ENCODE measurements around a stretch of chr2.

GRCh38 chr2:37227657-37228004, 3.8 kb downstream of the CEBPZ start:
- PRO-cap = no peak

DNA sequence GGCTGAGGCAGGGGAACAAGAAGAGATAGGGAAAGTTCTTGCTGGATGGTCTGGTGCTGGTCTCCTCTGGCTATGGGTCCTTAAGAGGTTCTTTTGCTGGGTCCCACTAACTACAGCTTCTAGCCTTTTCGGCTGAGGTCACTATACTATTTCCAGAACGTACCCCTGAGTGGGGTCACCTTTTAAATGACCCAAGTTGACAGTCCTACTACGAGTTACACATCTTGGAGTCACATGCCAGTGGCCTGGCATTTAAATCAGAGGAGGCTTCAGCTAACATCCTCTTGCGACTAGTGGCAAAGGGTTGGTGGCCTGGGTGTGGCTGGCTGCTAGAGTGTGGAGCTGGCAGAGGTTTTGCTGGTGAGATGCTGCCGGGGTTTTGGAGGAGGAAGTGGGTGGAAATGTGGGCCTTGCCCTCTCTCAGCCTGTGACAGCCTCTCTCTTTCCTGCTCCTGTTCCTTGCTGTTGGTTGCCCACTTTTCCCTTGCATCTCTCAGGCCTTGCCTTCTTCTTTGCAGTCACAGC, 55.7 kb downstream of the CDC42EP3 start:
- PRO-cap = no peak

GRCh38 chr2:37645254-37646005, 26.0 kb downstream of the CDC42EP3 start:
- PRO-cap = no peak

DNA sequence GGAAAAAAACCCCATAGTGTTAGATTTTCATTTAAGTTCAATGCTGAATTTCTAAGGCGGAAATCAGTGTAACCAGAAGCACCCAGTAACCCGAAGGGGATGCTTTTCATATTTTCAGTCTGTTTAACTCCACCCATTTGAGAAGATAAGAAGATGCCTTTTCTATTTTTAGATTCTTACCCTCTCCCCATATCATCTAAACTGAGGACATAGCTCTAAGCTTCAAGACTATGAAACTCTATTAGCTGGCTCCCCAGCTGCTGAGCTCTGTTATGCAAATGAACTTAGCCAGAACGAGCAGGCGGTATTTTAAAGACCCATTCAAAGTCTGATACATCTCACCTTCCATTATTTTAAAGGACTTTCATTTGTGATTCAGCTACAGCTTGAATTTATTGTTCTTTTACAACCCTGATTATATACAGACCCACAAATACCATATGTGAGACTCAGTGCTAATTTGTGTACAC, 16.5 kb downstream of the CDC42EP3 start:
- PRO-cap = no peak

DNA sequence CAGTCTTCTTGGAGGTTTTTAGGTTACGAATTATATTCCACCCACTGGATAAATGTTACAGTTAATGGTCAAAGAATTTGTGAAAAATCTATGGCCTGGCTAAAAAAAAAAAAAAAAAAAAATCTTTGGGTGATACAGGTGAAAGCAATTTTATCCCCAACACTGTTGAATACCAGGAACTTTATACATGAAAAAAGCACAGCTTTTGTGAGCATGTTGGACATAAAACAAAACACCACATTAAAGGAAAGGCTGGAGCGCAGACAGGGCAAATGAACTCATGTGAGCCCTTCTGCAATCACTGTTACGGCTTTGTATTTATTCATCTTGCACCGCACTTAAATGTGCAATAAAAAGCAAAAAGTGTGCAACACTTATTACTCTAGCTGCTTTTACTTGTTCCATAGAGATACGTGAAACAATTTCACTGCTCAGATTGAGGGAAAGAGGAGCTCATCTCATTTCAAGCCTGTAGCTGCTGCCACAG, 2.3 kb downstream of the CDC42EP3 start:
- PRO-cap = no peak

DNA sequence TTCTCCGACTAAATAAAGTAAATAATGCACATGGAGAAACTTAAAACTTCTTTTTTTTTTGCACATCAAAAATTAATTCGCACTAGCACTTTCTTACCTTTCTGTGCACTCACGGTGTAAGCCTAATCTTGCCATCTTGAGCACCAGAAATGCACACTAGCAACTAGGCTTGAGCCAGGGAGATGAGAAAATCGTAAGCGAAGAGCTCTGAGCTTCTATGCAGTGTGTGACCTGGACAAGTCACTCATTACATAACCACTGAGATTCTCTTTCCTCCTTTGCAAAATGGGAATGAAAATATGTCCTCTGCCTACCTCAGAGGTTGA, 8.8 kb upstream of the RMDN2 start:
- PRO-cap = no peak

- PRO-cap = no peak
Measured at GRCh38 chr2:38347198-38347682, 29.8 kb downstream of the ATL2 start.

DNA sequence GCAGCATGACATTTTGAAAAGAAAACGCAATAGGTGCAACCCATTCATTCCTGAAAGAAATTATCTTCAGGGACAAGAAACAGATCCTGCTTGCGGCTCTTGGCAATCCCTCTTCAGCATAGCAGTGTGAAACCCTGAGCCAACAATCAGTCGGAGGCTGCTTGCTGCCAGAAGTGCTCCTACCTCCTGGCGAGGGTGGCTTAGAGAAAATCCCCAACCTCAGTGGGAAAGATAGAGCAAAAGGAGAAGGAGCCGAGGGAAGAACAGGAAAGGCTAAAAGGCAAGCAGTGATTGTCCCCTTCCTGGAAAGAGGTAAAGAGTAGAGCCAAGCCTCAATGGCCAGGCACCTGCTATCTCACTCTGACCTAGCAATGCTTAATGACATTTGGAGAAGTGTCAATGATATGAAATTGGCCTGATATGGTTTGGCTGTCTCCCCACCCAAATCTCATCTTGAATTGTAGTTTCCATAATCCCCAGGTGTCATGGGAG, 66.2 kb upstream of the ATL2 start:
- PRO-cap = bidirectional peak, plus-strand start at position 149 of the sequence, minus-strand start outside the sequence

GRCh38 chr2:38466377-38467434, 89.6 kb upstream of the ATL2 start:
- PRO-cap = no peak

GRCh38 chr2:38513602-38513938, 89.2 kb downstream of the HNRNPLL start:
- PRO-cap = no peak

- PRO-cap = no peak
Measured at GRCh38 chr2:38697426-38698069, 31.6 kb downstream of the GALM start.

DNA sequence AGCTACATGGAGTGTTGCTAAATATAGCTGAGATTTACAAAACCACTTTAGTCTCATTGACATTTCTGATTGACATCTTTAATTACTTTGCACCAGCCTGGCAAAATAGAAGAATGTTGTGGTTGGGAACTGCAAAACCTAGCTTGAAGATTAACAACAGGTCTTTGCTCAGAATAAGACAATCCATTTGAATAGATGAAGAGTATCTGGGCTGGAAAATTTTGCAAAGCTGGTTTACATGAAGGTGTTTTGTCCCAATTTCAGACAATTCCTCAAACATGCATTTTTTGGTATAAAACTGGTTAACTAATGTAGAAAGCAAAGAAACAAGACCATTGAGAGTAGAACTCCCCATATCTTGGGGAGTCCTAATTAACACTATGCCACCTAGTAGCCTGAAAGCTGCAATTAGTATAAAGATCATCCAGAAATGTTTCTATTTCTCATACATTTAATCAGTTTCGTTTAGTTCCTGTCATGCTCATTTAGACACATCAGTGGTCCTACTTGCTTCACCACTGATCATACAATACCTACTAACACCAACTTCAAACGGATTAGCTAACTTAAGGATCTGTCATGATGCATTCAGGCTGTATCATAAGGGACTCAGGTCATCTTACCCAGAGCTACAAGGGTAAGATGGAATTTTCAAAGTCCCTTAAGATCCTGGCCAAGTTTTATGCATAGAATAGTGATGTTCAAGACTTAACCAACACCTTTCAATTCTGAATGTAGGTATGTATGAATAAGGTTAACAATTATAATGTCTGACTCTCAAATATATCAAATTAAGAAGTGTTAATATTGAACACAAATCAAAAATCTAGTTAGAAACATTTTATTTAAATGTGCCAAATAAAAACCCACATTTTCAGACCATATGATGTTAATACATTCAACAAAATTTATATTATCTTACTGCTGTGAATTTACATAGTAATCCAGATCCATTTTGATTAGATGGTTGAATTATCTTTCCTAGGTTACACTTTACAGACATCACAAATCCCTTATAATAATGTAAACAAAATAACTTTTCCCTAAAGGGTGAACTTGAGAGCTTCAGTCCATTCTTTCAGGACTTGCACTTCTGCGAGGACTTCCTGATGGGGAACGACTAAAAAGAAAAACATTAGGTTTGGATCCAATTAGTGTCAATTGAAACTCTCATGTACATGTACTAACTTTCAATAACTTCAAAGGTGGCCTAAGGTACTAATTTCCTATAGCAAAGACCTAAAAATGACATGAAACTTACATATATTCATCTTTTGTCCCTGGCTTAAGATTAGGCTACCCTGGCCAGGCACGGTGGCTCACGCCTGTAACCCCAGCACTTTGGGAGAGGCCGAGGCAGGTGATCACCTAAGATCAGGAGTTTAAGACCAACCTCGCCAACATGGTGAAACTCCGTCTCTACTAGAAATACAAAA, 6.6 kb downstream of the SRSF7 start:
- PRO-cap = no peak

DNA sequence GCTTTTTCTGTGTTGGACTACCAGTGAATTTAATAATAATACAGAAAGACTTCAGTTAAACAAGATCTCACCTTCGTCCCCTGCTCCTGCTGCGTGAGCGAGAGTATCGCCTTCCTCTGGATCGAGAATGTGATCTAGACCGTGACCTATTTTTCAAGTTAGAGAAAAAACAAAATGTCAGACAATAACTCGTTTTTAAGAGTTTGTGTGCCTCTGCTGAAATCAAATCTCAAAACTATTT, 2.7 kb downstream of the SRSF7 start:
- PRO-cap = no peak

- PRO-cap = no peak
Measured at GRCh38 chr2:38778300-38778931, 406 bp downstream of the GEMIN6 start.

DNA sequence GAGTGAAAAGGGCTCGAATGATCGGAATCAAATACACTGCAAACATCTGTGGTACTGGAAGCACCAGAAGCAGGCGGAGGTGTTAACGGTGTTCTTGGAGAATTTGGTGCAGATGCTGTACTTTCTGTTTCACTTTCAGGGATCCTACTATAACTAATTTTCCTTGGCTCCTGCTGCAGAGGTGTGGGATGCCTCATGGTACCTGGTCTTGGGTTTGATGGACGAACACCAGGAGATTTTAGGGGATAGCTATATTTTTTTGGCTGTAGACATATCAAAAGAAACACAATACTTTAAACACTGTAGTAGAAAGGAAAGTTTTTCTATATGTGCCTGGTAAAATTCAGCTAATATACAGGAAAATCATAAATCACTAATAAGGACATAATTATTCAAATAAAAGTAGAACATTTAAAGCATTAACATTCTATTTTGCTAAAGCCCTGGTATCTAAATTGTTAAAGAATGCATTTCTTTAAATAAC, 105.5 kb downstream of the ARHGEF33 start:
- PRO-cap = no peak

DNA sequence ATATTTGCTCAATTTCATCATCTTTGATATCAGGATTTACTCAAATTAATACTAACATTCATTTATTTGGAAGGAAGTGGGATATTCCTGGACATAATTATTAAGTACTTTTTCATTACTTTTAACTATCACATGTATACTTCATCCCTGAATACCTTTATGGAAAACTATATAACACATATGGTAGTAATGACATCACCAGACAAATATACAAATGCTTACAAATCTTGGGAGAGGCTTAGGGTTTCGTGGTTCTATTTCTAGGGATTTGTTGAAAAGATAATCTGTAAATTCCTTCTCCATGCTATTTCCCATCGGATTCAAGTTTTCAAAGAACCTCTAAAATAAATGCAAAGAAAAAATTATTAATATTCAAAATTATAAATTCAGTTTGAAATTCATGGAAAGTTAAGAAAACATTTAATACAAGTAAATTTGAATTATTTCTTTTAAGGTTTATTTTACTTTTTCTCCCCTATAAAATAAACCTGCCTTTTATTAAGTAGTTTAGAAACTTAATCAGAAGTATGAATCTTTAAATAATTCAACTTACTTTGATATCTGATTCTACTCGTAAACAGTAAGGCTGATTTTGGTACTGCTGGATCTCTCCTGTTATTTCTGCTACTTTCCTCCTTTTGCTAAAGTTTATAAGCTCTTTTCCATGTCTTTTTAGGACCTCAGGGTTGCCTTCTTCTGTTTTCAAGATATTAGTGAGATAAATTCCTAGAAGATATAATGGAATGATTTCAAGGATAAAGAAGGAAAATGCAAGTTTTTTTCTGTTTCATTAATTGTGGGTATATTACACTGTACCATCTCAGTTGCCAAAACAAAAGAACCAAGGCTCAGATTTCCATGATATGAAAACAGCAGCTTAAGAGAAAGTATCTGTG, 107.3 kb downstream of the ARHGEF33 start:
- PRO-cap = no peak

- PRO-cap = no peak
Measured at GRCh38 chr2:39051799-39052528, 68.9 kb downstream of the SOS1 start.

- PRO-cap = no peak
Measured at GRCh38 chr2:39107208-39108244, 13.3 kb downstream of the SOS1 start.

DNA sequence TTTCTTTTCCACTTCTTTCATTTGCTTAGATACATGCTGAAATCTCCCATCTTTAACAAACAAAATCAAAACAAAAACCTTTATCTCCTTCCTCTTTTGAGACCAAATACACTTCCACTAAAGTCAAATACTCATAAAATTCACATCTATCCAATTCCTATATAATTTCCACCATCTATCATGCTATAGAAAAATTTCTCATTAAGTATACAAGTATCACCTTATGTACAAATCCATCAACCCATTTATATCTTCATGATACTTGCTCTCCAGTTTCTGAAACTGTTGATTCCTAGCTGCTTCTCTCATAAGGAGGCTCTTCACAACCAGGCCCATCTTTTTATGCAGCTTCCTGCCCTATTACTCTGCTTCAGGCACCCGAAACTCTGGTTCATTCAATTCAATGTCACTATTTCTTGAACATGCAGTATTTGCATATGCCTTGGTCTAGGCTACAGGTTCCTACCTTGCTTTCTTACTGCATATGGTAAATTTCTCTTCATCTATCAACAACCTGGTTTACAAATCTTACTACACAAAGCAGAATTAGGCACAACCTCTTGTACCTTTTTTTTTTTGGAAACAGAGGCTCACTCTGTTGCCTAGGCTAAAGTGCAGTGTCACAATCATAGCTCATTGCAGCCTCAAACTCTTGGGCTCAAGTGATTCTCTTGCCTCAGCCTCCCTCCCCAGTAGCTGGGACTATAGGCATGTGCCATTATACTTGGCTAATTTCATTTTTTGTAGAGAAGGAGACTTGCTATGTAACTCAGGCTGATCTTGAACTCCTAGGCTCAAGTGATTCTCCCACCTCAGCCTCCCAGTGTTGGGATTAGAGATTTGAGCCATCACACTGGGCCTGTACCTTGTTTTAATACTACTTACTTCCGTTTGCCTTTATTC, 125.6 kb upstream of the SOS1 start:
- PRO-cap = no peak

DNA sequence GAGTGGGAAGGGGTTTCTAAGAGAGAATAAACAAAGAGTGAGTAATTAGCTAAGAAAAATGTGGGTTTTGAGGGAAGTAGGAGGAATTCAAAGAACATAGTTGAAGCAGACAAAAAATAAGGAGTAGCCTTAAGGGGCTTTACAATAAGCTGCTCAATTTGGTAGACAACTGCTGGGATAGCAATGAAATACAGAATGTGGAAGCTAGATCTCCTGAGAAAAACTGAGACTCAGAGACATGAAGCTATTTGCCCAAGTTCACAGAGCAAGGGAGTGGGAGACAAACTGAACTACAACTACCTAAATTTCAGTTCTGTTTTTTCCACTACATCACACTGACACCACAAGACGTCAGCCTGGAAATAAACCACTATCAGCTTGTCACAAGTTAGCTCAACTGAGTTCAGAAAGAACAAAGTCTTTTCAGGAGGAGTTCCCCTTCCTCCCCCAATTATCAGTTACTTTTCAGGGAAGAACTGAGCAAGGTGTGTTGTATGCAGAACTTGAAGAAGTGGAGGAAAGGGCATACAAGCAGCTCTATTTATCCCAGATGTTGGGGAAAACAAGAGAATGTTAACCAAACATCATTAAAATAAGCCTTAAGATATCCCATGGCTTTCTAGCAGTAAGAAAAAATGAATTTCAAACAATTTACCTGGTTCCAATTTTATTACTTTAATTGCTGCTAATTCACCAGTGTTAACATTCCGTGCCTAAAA, 59.5 kb downstream of the MAP4K3 start:
- PRO-cap = no peak

Measured in Calu3 (cell line).